WTC11 (cell line): ENCODE data around the genes LMF2, TYMP and ARSA.

DNA sequence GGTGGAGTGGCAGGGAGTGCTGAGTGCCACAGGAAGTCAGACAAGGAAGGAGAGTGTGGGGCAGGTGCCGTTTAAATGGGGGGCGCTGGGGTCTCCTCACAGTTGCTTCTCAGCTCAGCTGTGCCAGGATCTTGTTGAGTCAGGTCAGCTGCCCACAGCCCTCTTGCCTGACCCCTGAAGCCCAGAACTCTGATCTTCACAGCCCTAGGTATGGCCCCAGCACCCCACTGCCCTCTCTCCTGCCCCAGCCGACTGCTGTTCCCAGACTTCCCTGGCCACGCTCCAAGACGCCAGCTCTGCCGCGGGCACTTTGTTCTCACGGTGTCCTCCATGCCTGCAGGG, 1.1 kb upstream of the MIOX start:
- PRO-cap = no peak

- PRO-cap = no peak
These were observed 9.1 kb downstream of the LMF2 start for GRCh38 chr22:50498248-50499007.

GRCh38 chr22:50507401-50507851, at the start of gene LMF2:
Gene LMF2, minus strand, starts transcription at chr22:50507702.
- PRO-cap = no peak

GRCh38 chr22:50525914-50526761, 740 bp upstream of the SCO2 start:
- PRO-cap = bidirectional peak, plus-strand start at chr22:50526228, minus-strand start at chr22:50526143; unidirectional peak, minus-strand start at chr22:50526431

- PRO-cap = no peak
These were observed at the start of gene TYMP for GRCh38 chr22:50529091-50530075. Gene TYMP, minus strand, starts transcription at chr22:50530012.

DNA sequence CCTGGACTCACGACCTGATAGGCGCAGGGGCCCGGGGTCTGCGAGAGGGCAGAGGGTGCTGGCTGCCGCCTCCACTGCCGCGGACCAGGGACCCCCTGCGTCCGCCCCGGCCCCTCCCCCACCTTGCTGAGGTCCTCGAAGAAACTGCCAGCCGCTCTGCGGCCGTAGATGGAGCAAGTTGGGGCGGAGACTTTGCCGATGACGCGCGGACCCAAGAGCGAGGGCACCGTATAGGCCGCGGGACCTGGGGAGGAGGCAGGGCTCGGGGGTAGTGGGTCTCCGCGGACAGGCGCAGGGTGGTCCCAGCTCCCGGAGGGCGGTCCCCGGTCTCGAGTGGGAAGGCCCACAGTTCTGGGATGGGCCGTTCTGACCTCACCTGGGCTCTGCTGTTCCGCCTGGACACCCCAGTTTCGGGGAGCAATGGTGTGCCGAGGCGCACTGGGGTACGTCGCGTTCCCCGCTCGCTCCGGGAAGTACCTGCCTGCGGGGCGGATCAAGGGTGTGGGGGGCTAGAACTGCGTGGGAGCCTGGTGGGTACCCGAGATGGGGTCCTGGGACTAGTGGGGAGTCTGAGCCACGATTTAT, 1.1 kb upstream of the TYMP start:
- PRO-cap = bidirectional peak, plus-strand start at position 258 of the sequence, minus-strand start at position 128 of the sequence

- PRO-cap = no peak
These were observed 826 bp upstream of the ODF3B start for GRCh38 chr22:50532781-50533867.

- PRO-cap = no peak
These were observed 1.3 kb downstream of the SYCE3 start for GRCh38 chr22:50561382-50561876.

GRCh38 chr22:50607660-50608065, 7.1 kb downstream of the MAPK8IP2 start:
- PRO-cap = no peak

DNA sequence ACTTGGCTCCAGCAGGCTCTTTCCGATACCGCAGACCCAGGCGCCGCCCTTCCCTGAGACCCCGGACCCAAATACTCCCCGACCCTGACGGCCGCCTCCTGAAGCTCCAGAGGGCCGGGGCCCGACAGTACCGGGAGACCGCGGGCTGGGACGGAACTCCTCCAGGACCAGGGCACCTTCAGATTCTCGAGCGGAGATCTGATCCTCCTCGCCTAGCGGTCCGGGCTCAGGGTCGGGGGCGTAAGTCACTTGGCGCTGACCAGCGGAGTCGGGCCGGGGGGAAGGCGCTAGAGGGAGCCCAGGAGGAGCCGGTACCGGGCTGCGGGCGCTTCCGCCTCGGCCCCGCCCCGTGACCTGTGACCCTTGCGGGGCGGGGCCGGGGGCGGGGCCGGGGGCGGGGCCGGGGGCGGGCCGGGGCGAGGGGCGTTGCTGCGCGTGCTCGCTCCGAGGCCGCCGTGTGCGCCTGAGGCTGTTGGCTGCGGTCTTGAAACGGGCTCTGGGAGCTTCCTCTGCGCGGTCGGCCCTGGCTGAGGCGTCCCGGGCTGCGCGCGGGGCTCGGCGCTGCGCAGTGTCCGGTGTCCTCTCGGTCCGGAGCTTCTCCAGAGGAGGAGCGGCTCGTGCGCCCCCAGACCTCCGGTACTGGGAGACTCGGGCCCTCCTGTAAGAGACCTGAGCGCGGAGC, at the start of gene ARSA:
TSS of gene ARSA (minus strand) at position 338 of the 682 bp plus-strand sequence.
- PRO-cap = bidirectional peak, plus-strand start at position 488 of the sequence, minus-strand start at position 351 of the sequence

DNA sequence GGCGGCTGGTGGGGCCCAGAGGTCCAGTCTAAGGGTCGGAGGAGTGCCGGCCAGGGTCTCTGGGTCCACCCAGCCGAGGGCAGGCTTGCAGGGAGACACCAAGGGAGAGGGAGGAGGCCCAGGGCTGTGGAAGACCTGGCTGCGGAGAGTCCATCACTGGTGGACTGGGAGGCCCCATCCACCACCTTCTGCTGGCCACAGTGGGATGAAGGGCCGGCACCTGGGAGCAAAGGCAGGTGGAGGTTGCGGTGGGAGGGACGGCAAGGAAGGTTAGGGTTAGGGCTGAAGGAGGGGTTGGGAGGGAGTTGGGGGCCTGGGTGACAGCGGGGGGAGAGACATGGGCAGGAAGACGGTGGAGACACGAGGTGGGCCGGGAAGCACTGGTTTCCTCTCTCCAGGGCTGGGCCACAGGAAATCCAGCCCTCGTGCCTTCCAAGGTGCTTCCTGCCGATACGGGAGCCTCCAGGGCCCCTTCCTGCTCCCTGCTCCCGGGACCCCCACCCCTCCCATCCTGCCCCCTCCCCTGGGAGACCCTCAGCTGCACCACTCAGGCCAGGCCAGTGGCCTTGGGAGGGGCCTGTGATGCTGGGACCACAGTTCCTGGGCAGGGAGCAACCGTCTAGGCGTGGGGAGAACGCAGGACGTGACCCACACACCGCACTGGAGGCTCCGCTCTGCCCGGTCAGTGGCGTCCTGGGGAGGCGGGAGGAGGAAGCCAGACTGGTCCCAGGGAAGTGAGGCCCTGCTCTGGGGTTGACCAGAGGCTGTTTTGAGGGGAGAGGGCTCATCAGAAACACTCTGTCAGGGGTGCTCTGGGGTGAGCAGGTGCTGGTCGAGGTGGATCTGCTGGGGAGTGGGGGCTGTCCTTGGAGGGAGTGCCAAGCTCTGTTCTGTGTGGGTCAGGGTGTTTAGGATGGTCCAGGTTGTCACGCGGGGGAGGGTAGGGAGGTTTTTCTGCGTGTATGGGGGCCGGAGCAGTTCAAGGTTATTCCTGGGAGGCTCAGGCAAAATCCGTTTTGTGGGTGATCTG, 44.5 kb upstream of the ARSA start:
- PRO-cap = no peak

DNA sequence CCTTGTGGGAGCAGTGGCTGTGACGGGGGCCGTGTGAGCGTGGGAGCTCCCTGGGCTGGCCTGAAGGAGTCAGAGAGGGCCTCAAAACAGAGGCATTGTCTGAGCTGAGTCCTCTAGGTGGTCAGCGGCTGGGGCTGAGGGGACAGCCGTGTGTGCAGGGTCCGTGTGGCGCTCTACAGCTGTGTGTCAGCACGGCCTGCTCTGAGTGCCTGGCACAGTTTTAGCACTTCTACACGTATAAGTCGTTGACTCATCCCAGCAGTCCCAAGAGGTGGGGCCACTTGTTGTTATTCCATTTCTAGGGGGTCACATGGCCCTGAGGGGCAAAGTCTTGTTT, 37.8 kb upstream of the ACR start:
- PRO-cap = no peak

GRCh38 chr22:50709536-50709904, 28.5 kb upstream of the ACR start:
- PRO-cap = no peak

GRCh38 chr22:50709905-50711248, 27.6 kb upstream of the ACR start:
- PRO-cap = no peak

DNA sequence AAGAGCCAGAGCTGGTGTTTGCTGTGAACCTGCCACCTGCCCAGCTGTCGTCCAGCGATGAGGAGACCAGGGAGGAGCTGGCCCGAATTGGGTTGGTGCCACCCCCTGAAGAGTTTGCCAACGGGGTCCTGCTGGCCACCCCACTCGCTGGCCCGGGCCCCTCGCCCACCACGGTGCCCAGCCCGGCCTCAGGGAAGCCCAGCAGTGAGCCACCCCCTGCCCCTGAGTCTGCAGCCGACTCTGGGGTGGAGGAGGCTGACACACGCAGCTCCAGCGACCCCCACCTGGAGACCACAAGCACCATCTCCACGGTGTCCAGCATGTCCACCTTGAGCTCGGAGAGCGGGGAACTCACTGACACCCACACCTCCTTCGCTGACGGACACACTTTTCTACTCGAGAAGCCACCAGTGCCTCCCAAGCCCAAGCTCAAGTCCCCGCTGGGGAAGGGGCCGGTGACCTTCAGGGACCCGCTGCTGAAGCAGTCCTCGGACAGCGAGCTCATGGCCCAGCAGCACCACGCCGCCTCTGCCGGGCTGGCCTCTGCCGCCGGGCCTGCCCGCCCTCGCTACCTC, 16.3 kb upstream of the ACR start:
- PRO-cap = no peak